Measurements from ENCODE around the gene TAOK1.

DNA sequence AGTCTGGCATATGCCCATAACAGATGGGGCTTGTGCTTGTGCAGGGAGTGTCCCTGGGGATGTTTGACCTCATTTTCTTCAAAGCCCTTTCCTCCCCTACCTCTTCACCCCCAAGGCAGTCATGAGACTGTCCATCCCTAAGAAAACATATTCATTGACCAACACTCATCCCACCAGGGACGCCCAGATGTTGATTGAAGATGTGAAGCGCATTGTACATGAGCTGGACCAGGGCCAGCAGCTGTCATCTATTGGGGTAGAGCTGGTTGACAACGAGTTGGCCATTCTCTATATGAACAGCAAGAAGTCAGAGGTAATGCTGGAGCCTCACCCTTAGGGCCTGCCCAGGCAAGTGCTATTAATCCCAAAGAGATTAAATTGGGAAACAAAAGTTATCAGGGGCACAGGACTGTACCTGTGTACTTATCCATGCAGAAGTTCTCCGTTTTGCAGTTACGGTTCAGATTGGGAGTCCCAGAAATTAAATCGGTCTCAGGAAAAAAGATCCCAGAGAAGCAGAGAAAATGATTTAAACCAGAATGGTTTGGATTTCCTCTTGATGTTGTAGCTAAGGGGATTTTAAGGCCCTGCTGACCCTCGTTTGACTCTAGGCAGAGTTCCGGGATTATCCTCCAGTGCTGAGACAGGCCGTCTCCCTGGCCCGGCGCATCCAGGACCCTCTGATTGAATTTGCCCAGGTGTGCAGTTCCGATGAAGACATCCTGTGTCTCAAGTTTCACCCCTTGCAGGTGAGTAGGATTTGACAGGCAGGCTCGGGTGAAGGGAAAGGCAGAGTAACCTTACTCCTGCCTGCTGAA lies 24.7 kb downstream of the SUPT6H start:
- RRBS: 100% methylated on average over 1 of the region's 13 CpGs

- RRBS: no CpG with 5 or more reads among the region's 12 CpGs
Observed at GRCh38 chr17:28746455-28747526, 3.0 kb downstream of the TRAF4 start.

- RRBS: 7% methylated on average over 6 of the region's 46 CpGs
Observed at GRCh38 chr17:28896564-28897553, 674 bp downstream of the FLOT2 start.

- RRBS: no CpG with 5 or more reads among the region's 2 CpGs
Observed at GRCh38 chr17:28903293-28903486, 311 bp upstream of the DHRS13 start.

DNA sequence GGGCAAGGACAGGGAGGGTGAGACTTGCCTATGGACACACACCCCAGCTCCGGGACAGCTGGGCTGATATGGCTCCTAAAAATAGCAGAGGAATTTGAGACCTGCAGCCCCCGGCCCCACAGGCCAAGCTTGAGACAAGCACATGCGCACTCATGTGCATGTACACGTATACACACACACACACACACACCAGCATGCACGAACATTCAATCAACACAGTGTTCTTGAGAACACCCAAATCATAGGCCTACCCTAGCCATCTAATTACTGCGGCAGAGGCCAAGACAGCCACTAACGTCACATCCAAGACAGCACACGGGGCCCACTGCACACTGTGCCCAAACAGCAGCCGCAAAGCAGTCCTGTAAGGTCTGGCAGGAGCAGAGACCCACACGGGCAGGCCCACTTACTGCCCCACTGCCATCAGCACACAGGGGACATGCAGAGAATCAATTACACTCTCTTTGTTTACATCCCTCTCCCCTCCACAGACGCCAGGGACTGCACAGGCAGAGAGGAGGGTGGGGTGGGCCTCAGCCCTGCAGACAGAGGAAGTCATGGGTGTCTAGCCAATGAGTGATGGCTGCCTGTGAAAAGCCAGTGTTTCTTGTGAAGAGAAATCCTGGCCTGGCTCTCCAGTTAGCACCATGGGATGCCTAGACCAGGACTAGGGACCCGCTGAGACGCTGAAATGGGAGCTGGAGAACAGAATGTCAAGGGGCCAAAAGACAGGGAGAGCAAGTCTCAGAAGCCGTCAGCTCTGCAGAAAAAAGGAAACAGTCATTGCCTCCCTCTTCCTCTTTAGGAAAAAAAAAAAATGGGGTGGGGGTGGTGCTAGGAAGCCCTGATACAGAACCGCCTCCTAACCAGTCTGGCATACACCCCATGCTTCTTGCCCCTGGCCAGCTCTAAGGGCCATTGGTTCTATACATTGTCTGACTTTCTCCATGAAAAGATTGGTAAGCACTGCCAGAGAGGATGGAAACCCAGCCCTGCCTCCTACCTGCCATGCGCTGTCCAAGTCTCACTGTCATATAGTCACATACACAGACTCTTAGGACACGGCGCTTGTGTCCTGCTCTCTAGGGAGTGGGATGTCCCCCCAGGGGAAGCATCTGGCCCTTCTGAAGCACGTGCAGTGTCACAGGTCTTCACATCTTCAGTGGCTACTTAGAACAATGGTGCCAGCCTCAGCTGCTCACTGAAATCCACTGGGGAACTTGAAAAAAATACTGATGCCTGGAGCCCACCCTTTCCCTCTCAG lies 39.1 kb downstream of the MYO18A start:
- RRBS: 0% methylated on average over 2 of the region's 19 CpGs

DNA sequence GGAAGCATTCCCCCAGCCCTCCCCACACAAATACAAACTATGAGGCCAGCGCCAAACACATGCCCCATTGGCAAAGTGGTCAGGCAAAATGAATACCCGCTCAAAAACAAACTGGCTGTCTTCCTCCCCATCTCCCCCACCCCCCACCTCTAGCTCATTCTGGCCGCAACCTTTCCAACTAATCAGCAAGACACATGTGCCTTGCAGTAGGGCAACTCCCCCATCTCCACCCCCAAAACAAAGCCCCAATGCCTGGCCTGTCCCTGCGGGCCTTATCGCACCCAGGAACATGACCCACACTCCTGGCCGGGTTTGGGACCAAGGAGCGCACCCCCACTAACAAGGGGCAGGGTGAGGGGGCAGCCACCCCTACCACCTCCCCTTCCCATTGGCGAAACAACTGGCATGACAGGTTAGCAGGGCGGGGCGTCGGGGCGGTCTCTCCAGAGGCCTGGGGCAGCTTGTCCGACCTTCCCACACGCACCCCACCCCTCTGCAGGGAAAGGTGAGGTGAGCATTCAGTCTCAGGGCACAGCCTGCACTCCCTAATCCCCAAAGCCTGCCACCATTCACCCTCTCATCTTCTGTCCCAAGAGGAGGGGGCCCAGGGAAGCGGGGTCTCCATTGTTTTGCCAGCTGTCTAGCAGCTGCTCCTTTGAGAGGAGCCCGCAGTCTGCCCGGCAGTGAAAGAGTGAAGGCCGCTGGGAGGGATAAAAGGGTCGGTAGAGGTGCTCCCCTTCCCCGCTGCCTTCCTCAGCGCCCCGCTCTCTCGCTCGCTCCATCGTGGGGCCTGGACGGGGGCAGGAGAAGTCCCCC lies 860 bp downstream of the MYO18A start:
- RRBS: no CpG with 5 or more reads among the region's 26 CpGs

DNA sequence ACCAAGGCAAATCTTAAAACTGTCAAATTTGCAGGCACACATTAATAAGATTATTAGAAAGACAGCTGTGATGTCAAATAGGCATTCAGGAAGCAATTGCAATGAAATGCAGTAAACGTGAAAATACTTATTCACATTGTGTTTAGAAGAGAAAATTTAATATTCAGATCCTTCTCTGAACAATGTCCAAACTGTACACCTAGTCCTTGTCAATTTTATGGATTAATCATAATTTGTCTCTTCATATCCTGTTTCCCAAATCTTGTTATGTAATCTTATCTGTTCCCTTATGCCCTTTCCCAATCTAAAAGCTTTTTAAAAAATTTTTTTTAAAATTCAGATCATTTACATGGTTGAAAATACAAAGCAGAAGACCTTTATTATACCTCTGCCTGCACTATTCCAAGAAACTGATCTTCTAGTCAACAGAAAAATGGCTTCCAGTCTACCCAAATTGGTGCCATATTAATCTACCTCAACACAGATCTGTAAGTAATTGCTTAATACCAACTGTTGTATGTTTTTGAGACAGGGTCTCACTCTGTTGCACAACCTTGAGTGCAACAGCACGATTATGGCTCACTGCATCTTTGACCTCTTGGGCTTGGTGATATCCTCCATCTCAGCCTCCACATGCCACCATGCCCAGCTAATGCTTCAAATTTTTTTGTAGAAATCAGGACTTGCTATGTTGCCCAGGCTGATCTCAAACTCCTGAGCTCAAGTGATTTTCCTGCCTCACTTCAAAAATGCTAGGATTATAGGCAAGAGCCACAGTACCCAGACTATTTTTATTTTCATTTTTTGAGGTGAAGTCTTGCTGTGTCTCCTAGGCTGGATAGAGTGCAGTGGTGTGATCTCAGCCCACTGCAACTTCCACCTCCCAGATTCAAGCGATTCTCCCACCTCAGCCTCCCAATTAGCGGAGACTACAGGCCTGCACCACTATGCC lies 14.6 kb downstream of the NUFIP2 start:
- RRBS: no CpG with 5 or more reads among the region's 4 CpGs

DNA sequence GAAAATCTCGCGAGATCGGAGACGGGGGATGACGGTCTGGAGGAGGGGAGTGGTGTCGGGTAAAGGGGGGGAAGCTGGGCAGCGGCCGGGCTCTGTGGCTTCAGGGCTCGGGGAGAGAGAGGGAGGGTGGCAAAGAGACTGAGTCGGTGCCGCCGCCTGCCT lies at the start of gene TAOK1:
Gene TAOK1, plus strand, starts transcription at position 77 of the 162 bp plus-strand sequence.
- RRBS: 0% methylated on average over 3 of the region's 12 CpGs

GRCh38 chr17:29613177-29613965 lies 9.3 kb downstream of the CORO6 start:
- RRBS: 8% methylated on average over 20 of the region's 73 CpGs

DNA sequence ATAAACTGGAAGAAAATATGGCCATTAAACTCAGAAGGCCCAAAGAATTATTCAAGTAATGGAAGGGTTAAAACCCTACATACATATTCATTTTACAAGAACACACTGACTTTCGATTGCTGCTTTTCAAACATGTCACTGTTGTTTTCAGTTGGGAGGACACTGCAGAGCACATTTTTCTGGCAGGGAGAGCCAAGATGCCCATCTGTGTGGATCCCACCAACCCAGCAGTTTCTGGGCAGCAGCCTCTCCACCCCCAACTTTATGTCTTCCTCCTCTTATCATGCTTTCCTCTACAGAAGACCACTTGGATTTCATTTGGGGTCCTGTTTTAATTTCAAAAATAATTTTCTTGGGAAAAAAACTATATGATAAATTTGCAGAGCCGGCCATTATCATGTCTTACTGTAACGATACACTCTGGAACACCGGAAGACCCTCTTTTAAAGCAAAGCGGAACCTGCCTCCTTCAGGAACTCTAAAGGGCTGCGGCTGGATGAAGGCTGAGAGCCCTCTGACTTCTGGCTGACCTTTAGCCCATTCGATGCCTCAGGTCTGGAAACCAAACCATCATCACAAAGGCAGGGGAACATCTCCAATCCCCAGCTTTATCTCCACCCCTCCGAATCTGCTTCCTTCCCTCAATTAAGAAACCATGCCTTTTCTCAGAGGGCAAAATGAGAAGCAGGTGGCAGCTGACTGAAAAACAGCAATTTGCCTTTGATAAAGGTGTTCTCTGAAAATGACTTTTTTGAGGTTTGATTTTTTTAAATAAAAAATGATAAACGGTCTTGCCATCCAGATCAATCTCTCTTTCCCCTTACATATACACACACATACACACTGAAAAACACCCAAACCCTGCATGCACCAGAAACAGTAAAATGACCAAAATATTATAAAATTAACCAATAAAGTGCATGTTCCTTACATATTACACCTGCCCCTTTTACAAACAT lies 7.4 kb upstream of the CORO6 start:
- RRBS: no CpG with 5 or more reads among the region's 9 CpGs

GRCh38 chr17:29726649-29727532 lies 104.2 kb upstream of the CORO6 start:
- RRBS: no CpG with 5 or more reads among the region's 4 CpGs

DNA sequence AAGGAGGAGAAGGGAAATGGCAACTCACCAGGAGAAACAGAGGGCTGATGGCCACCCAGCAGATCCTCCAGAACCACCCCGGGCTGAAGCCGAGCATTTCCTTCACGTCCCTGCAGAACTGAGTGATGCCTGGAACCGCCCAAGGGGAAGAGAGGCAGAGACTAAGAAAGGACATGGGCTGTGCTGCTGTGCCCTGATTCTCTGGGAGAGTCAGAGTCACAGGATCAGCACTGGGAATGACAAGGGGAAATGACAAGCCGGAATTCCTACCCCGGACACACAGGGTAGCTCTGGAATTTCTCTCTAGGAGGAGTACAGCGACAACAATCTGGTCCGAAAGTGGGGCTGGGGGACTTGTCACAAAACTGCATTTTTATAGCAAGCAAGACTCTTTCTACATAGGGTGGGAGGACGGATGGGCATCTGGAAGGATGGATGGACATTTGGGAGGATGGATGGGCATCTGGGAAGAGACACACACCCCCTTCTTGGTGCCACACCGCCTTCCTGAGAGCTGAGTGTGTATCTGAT lies 27.7 kb downstream of the SLC6A4 start:
- RRBS: no CpG with 5 or more reads among the region's 10 CpGs

GRCh38 chr17:30380019-30380579 lies 1.4 kb downstream of the CPD start:
- RRBS: no CpG with 5 or more reads among the region's 5 CpGs

GRCh38 chr17:30423315-30423865 lies 44.7 kb downstream of the CPD start:
- RRBS: no CpG with 5 or more reads among the region's 1 CpG

DNA sequence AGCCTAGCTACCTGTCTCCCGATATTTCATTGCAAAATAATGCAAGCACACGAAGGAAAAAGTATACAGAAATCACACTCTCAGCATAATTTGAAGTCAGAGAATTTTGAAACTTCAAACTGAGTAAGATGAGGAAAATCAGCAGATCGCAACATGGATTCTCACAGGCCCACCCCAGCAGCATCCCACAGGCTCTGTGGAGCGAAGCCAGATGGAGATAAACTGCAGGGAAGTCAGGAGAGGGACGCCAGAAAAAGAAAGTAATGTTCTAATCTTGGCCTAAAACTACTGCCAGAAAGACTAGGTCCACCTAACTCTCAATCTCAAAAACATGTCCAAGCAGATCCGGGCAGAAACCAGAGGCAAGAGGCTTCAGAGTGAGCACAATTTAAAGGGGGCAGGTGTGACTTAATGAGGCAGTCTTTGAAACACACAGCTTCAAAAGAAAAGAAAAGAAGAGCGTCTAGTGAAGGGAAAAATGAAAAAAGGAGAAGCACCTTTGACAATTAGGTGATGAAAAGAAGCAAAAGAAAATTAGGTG lies 4.8 kb upstream of the GOSR1 start:
- RRBS: no CpG with 5 or more reads among the region's 7 CpGs

DNA sequence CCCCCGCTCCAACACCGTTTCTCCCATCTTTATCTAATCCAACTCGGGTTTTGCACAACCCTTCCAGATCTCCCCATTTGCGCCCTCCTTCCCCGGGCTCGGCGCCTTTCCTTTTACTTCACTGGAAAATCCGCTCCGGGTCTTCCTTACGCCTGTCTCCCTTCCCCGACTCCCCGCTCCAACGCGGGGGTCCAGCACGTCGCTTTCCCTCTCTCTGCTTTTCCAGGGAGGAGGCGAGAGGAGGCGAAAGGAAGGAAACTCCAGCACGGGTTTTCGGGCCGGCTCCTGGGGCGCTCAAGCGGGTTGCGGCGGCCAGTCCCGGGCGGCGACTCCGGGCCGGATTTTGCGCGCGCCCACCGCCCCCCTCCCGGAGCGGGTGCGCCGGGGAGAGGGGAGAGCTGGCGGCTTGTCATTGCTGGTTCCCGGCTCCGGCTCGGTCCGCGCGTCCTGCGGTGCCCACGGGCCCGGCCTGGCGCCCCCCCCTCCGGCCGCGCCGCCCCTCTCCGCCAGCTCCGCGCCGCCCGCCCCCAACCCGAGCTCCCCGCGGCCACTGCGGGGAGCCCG lies 115.8 kb downstream of the CRLF3 start:
- RRBS: no CpG with 5 or more reads among the region's 63 CpGs

DNA sequence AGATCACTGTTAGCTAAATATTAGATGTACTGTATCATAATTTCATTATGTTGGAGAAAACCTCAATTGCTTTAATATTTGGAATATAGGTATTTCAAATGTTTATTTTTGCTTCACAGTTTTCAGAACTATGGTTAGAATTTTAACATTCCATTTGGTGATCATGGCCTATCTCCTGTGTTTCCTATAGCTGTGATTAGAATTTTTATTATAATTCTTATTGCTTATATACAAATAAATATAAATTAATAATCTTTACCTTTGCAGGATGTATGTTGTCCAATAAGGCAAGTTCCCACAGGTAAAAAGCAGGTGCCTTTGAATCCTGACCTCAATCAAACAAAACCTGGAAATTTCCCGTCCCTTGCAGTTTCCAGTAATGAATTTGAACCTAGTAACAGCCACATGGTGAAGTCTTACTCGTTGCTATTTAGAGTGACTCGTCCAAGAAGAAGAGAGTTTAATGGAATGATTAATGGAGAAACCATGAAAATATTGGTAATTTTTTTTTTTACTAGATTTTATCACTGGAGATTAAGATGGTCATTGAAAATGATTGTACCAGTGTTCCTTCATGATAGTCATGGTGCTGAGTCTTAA lies 55.8 kb downstream of the CRLF3 start:
- RRBS: no CpG with 5 or more reads among the region's 3 CpGs

DNA sequence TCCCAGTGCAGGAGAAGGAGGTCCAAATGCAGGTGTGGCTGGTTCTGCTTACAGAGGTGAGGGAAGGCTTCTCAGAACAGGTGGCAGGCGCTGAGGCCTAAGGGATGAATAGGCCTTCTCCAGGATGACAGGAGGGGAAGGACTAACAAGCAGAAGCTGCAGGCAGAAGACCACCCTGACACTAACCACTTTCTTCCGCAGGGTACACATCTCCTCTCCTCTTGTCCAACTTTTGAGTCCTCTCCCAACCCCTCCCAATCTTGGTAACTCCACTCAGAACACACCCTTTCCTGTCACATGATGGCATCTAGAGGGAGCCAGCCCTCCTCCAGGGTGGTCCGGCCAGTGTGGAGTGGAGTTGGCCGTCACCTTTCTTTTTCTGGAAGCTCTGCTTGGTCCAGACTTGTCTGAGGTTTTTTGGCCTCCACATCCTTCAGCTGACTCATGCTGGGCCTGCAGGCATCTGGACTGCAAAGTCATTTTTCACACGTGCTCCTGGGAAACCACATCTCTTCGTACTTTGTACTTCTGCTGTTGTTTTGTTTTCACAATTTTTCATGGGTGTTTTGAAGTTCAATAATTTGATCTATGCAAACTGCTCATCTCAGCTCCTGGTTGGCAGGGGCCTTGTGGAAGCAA lies 42.7 kb upstream of the NF1 start:
- RRBS: no CpG with 5 or more reads among the region's 6 CpGs

- RRBS: no CpG with 5 or more reads among the region's 3 CpGs
Observed at GRCh38 chr17:31223148-31224125, 73.6 kb downstream of the OMG start.

DNA sequence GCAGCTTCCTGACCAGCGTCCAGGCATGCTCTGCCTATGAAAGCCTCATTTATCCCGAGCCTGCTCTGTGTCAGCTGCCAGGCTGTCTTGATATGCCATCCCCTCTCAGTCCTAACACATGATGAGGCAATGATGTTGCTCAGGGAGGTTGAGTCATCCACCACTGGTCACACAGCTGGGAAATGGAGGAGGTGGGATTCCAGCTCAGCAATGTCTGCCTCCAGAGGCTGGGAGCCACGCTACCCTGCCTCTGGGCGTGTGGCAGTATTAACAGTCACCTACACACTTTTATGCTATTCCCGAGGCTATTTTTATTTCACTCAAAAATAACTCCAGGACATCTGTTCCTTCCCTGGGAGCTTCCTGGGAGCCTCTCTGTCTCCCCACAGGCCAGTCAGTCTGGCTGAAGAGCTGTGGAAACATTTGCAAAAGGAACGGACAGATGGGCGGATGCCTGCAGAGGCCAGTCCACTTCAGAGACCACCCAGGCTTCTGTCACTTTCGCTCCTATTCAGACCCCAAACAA lies 22.6 kb downstream of the RAB11FIP4 start:
- RRBS: no CpG with 5 or more reads among the region's 8 CpGs

All from AG08470 (cell line).